ENCODE measurements around the gene GPR39.

DNA sequence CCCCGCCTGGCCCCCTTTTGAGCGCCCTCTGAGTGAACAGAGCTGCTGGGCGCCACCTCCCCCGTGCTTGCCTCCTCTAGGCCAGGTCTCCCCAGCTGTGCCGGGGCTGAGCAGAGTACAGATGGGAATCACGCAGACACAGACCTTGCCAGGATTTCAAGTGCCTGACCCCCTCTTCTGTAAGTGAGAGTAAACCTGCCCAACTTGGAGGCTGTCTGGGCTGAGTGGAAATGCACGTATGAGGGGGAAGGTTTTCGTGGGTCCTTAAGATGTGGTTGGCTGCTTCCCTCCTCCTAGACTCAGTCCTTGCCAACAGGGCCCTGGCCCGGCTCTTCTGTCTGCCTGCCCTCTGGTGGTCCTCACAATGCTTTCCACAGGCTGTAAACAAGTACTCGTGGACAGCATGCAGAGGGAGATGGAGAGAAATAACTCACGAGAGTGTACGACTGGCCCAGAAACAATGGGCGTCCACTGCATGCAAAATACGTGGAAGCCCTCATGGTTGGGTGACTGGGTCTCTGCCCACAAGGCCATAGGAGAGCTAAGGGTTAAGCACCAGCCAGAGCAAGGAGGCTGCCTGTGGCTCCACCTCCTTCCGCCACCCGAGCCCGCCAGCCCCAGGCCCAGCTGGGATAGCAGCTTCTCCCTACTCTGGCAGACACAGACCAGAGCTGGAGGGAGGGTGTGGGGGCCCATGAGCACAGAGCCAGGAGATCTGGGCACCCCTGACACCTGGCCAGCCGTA, 17.1 kb upstream of the ARHGEF4 start:
- RRBS, result no CpG with 5 or more reads among the region's 18 CpGs

DNA sequence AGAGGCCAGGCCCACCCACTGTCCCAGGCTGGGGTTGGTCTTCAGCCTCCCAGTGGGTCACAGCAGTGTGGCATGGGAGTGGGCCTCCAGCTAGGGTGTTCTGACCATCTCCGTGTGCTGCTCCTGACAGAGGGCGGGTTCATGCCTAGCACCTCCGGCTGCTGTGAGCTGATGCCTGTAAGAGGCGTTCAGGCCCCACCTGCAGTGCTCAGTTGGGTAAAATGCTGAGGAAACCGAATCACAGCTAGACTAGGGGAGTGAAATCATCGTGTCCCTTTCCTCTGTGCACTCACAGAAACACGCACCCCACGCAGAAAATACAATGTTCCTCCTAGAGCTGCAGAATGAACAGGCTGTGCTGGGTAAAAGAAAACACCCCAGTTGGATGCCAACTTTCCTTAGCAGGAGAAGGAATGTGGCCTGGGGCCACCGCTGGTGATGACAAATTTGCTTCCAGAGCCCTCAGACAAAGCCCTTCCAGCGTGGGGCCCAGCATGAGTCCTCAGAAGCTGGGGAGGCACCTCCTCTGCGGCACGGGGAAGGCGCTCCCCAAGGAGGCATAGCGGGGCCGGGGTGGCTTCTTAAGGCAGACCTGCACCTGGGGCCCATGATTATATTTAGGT, 16.4 kb upstream of the ARHGEF4 start:
- RRBS, result no CpG with 5 or more reads among the region's 15 CpGs

- RRBS, result 36% methylated on average over 2 of the region's 15 CpGs
Observed at GRCh38 chr2:130911985-130912408, 75.3 kb downstream of the ARHGEF4 start.

DNA sequence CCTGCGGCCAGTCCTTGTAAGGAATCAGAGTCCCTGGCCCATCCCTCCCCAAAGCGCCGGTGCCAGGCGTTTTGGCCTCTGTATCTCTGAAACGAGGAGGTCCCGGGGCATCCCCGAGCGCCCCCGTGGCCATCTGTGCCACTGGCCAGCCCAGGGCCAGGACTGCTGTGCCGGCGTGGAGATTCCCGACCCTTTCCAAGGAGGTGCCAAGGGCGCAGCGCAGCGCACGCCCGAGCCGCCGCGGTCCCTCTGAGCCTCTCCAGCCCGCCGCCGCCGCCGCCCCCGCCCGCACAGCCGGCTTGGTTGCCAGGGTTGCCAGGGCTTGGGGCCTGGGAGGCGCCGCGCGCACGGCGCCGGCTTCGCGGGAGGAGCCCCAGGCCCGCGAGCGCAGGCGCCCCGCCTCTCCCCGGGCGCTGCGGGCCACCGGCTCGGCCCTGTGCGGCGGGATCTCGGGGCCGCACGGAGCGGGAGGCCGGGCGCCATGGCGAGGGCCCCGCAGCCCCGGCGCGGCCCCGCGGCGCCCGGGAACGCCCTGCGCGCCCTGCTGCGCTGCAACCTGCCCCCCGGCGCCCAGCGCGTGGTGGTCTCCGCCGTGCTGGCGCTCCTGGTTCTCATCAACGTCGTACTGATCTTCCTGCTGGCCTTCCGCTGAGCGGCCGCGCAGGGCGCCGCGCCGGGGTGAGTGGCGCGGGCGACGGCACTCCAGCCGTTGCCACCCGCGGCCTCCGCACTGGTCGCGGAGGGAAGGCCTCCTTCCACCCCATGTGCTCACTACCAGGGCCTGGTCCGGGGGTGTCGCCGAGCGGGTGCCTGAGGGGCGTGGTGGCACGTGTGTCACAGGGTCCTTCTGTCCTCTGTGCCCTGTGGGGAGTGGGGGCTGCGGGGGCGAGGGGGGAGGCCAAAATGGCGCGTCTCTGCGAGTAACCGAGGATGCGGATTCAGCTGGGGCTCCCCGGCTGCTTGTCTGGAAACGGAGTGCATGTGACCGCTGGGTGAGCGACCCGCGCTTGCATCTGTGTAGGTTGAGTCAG, 58.3 kb downstream of the FAM168B start:
- RRBS, result 58% methylated on average over 44 of the region's 114 CpGs

DNA sequence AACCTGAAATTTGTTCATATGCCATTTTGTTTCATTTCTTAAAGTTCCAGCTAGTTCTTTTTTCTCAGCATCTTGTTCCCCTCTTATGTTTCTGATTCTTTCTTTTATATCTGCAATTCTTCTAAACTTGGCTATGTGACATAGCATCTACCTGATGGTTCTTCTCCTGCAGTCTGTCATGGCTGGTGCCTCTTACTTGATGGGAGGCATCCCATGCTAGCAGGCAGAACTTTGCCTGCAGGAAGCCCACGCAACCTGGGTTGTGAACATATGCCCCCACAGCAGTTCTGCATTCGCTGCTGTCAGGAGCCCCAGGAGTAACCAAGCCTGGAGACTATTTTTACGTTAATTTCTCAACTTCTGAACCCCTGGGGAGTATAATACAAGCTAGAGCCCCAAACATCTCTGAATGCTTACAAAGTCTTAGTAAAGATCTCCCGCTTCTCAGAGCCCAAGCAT, 12.1 kb downstream of the FAM168B start:
- RRBS, result no CpG with 5 or more reads among the region's 4 CpGs

- RRBS, result no CpG with 5 or more reads among the region's 10 CpGs
Observed at GRCh38 chr2:131235618-131236568, 26.6 kb downstream of the POTEE start.

DNA sequence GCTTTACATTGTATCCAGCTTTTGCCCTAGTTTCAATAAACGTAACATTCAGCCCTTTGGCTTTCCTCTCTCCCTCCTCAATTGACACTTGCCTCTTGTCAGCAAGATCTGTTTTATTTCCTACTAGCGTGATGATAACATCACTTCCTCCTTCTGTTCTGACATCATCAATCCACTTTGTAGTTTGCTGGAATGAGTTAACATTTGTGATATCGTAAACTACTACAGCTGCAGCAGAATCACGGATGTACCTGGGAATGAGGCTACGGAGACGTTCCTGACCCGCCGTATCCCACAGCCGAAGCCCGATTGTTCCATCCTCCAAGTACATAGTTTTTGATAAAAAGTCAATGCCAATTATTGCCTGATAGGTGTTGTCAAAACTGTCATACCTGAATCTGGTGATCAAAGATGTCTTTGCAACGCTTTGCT, 724 bp downstream of the RAB6D start:
- RRBS, result no CpG with 5 or more reads among the region's 11 CpGs

- RRBS, result no CpG with 5 or more reads among the region's 21 CpGs
Observed at GRCh38 chr2:131514087-131515260, 13.2 kb upstream of the CCDC74A start.

DNA sequence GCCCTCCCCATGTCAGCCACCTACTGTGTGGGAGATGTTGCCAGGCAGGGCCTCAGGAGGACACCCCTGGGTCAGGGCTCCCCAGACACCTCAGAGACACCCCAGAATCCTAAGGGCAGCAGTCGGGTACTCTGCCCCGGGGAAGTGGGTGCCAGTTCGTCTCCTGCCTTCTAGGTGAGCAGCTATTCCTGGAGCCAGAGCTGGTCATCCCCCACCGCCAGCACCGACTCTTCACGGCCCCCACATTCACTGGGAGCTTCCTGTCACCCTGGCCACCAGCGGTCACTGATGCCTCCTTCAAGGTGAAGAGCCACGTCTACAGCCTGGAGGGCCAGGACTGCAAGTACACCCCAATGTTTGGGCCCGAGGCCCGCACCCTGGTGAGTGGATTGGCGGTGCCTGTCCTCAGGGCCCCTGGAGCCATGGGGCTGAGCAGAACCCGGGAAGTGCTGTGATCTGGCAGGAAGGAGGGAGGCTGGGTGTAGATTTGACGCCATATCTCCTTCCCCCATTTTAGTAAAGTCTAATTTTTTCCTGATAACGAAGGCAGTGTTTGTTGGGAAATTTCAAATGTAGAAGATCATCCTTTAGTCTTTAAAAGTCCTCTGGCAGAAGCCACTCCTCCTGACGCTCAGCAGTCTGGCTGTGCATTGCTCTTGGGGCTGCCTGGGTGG, 9.2 kb upstream of the CCDC74A start:
- RRBS, result no CpG with 5 or more reads among the region's 15 CpGs

GRCh38 chr2:131801510-131802090, 273.9 kb downstream of the CCDC74A start:
- RRBS, result no CpG with 5 or more reads among the region's 57 CpGs

GRCh38 chr2:132286323-132286943, 124.7 kb upstream of the ANKRD30BL start:
- RRBS, result no CpG with 5 or more reads among the region's 6 CpGs

GRCh38 chr2:132416242-132417307, at the start of gene GPR39:
Gene GPR39, plus strand, starts transcription at chr2:132416805.
- RRBS, result 14% methylated on average over 5 of the region's 62 CpGs

DNA sequence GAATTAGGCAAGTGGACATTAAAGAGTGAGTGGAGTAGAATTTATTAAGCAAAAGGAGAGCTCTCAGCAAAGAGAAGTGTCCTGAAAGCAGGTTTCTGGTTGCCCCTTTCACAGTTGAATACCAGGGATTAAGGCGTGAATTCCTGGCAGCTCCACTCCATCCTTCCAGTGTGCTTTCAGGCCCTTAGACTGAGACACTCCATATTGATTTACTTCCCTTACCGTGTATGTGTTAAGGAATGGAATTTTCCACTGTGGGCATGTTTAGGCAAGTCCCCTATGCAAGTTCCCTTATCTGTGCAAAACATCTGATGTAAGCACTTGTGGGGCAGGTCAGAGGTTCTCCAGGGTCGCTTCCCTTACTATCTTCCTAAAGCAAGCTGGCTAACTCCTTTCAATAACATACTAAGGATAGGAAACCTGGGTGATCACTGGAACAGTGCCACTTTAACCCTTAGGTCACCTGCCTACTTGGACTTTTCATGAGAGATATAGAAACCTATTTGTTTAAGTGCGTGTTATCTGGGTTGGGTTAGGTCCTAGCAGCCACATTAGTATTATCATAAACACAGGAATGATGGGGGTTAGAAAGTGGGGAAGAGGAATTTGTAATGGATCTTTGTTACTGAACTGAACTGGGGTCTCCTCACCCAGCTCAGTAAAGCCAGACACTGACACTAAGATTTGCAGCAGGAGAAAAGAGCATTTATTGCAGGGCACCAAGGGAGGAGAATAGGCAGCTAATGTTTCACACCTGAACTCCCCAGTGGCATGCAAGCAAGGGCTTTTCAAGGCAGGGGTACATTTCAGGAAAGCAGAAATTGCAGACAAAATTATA, 126.7 kb downstream of the LYPD1 start:
- RRBS, result no CpG with 5 or more reads among the region's 4 CpGs

GRCh38 chr2:133088144-133088594, 418.2 kb upstream of the LYPD1 start:
- RRBS, result no CpG with 5 or more reads among the region's 4 CpGs

DNA sequence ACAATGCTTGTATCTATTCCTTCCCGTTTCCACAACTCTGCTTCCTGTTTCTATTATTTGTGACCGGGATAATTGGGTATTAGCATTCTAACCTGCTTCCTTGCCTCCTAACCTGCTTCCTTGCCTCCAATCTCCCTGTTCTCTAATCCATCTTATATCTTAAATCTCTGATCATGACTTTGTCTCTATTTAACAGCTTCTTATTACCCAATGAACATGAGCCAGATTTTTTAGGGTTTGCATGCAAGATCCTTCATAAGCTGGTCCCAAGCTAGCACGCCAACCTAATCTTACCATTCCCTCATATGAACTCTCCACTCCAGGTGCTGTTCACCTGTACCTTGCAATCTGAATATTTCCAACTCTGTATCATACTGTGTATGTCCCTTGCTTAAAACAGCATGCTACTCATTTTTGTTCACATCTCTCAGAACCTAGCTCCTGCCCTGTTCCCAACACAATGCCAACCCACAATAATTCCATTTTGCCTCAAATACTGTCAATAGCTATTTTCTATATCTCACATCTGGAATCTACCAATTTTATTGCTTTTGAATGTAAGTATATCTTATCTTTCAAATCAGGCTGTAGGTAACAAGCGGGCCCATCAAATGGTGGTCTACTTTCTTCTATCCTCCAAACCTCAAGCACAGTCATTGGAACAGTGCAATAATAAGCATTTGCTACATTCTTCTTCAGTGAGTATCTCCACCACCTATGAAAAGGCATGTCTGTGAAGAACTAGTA, 411.5 kb downstream of the NCKAP5 start:
- RRBS, result no CpG with 5 or more reads among the region's 4 CpGs

DNA sequence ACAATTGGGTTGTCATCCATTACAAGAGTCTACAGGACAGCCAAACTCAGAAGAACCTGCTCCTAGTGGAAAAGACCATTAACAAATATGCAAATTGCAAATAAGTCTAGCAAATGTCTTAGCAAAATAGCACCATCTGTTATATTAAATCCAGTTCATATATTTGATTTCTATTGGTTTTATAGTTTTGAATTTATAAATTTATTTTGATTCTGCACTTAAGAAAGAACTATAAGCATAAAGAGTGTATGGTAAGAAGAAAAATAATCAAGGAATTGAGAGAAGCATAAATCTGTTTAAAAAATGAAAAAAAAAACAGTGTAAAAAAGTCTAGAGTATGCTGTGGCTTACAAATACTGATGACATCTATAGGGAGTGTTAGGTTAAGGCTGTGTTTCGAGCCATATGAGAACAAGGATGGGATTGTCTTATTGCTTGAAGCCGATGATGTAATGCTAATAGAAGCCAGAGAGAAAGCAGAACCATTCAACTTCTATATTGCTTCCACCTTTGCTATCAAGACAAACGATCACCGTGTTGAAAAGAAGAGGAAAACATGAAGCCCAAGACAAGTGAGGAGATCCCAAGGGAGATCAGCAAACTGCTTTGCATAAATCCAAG, 206.4 kb downstream of the NCKAP5 start:
- RRBS, result no CpG with 5 or more reads among the region's 4 CpGs

DNA sequence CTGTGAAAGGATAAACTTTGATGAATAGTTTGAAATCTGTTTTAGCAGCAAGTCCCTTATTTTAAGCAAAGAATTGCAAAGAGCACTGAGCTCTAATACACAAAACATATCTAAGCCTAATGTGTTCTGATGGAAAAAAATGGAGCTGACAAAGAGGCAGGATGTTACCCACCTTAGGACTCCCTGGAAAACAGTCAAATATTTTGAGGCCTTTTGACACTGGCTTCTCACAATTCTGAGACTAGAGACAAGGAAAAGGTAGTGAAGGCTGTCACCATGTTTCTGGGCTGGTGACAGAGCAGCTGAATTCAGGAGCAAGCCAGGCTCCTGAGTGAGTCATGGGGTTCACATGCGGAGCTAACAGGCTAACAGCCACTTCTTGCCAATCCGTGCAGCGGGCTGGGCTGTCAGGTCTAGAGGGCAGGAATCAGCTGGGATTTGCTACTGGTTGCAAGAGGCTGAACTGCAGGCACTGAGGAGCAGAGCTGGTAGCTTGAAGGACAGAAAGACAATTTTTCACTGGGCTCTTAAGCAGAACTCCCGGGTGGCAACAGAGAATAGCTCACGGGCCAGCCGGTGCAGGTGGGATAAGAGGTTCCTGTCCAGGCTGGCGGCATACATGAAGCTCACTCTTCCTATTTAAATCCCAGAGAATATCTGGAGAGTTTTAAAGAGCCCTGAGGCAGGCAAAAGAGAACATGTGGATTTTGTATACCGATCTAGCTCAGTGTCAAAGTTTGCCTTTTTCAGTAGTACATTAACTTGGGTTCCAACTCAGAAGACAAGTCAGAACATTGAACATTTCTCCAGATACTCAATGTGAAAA, 1.3 kb downstream of the NCKAP5 start:
- RRBS, result no CpG with 5 or more reads among the region's 8 CpGs

GRCh38 chr2:133755593-133755945, 187.3 kb upstream of the NCKAP5 start:
- RRBS, result no CpG with 5 or more reads among the region's 2 CpGs

GRCh38 chr2:133987188-133987464, 266.7 kb upstream of the MGAT5 start:
- RRBS, result no CpG with 5 or more reads among the region's 5 CpGs

Data from Jurkat, Clone E6-1 (cell line).